Metastatic Lung Carcinoma in the Adrenal Gland (tissue), 1 donor: Measurements from ENCODE around the gene ACTL7B.

GRCh38 chr9:106862421-106862593 is 659 bp upstream of the ZNF462 start:
- PRO-cap = no peak

DNA sequence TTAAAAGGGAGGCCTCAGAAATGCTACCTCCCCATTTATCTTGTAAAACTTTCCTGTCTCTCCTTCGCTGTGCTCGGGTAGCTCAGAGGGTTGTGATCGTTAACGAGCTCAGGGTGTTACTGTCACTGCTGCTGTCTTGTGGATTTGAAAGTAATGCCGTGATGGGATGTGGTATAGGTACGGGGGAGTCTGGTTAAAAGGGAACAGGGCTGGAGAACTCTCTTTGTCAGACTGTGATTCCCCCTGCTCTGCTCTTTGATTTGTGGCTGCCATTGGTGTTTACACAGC is 26.2 kb downstream of the ZNF462 start:
- PRO-cap = no peak

DNA sequence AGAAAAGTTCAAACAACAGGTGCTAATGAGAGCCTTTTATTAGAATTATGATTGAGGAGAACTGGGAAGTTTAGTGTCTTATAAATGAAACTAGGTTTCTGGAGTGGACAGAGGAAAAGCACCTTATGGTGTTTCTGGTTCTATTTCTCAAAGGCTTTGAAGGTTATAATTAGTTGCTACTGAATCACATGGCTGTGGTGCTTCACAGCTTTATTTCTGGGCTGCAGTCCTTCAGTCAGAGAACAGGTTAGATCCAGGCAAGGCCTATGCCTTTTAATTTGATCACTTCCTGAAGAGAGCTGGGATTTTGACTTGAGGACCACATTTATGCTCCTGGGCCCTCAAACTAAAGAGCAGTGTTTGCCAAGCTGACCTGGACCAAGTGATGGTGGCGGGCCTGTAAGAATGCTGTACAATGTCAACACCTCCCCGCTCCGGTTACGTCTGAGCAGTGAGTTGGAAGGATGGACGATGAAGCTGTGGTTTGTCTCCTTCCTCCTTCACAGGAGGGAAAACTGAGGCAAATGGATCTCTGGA is 56.0 kb downstream of the ZNF462 start:
- PRO-cap = no peak

- PRO-cap = no peak
Measured at GRCh38 chr9:107175650-107176415, 107.2 kb upstream of the RAD23B start.

DNA sequence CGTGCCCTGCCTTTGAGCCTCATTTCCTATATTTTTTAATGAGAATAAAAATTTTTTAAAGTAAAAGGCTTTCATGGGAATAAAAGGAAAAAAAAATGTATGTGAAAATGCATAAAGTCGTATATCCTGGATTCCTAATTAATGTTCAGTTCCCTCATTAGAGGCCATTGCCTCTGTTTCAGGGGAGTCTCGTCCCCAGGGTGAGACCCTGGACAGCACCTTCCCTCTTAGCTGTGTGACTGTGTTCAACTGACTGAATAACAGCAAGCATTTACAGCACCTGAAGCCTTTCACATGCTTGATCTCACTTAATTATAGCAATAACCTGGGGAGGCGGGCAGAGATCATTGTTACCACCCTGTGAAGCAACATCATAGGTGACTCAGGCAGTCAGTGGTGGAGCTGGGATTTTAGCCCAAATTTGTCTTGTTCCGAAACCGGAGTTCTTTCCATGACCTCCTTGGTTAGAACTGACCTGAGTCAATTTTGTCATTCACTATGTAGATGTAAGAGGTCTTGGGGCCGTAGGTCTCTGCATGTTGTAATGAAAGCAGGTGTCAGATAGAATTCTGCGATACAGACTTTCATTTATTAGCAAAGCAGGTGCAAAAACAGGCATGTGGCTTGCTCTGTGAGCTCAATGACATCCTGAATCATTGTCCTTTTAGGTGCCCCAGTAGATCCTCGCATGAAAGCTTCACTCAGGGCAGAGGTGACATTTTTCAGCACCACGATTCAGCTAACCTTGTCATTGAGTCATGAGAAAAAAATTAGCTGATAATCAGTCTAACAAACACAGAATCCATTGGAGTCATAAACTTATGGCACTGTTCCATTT is 105.1 kb upstream of the RAD23B start:
- PRO-cap = no peak

DNA sequence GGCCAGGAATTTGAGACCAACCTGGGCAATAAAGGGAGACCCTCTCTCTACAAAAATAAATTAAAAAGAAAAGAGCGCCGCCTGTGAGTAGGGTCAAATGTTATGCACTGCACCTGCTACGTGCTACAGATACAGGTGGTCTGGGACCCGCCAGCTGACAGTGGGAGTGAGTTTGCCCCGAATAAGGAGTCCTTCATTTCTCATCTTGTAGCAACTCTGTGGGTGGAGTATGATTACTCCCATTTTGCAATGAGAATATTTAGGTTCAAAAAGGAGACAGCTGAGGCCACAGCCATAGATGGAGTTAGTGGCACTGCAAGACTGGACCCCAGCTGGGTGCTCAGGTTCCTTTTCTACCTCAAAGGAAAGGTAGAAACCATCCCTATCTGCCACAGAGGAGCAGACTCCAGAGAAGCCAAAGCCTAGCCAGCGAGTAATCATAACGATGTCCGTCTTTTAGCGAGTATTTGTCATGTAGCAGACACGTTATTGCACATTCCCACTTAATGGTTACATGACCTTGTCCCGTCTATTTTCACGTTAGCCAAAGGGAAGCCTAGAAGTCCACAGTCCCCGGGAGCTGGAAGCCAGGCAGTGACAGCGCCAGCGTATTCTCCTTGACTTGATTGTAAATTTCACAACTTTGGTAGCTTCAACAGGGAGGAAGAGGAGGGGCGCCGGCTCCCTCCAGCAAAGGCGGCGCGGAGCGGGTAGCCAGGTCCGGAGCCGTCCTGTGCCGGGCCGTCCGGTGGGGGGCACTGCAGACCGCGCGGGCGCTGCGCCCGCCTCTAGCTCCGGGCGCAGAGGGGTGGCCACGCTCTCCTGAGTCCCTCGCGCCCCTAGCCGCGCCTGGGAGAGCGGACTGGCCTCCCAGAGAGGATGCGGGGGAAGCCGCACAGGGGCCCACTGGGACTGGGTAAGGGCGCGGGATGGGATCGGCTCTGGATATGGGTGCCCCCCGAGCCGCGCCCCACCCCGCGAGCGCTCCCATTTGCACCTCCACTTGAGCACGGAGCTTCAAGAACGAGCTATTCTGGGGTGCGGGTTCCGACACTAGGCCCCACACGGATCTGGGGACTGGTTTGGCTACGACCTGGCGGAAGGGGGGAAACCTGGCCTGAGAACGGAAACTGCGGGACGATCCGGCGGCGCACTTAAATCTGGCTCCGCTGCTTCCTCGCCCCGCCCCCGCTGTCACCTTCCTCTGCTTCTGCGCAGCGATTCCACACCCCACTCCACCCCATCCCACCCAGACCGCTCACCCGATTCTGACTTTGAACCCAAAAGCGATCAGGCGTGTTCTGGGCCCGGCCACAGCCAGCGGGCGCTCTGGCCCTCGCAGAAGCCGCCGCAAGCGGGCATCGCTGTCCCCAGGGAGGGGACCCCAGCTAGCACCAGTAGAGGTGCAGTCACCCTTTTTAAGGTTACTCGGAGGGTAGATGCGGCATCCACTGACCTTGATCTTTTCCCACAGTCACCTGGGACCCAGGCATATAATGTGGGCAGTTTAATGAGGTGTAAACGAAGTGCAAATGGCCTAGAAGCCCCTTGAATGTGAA is 24.0 kb downstream of the KLF4 start:
- PRO-cap = unidirectional peak, minus-strand start at position 1,132 of the sequence

GRCh38 chr9:107480526-107480793 is 9.1 kb downstream of the KLF4 start:
- PRO-cap = no peak

- PRO-cap = no peak
Measured at GRCh38 chr9:107509097-107509826, 19.7 kb upstream of the KLF4 start.

GRCh38 chr9:107667378-107667822 is 177.8 kb upstream of the KLF4 start:
- PRO-cap = no peak

DNA sequence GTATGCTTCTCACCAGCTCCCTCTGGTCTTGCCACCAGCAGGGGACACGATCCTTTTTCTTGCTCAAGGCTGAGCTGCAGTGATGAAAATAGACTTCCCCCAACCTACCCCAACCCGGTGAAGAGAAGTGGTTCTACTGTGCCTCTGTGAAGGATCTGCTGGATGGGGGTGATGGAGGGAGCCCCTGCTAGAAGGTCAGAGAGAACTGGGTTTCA is 185.3 kb upstream of the KLF4 start:
- PRO-cap = no peak

- PRO-cap = no peak
Measured at GRCh38 chr9:107768108-107768837, 278.7 kb upstream of the KLF4 start.

- PRO-cap = no peak
Measured at GRCh38 chr9:107976857-107977277, 487.3 kb upstream of the KLF4 start.

- PRO-cap = no peak
Measured at GRCh38 chr9:108626582-108627309, 229.0 kb downstream of the ACTL7B start.

- PRO-cap = no peak
Measured at GRCh38 chr9:108780878-108781534, 74.8 kb downstream of the ACTL7B start.

DNA sequence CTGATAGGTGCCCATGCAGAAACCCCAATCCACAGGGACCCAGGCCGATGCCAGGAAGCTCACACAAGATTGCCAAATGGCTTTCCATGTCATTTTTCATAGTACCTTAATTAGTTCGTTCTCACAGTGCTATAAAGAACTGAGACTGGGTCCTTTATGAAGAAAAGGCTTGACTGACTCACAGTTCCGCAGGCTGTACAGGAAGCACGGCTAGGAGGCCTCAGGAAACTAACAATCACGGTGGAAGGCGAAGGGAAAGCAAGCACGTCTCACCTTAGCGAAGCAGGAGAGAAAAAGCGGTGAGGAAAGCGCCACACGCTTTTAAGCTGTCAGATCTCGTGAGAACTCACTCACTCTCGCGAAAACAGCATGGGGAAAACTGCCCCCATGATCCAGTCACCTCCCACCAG is 13.0 kb downstream of the ACTL7B start:
- PRO-cap = no peak

GRCh38 chr9:108855790-108856369 is at the start of gene ACTL7B:
Gene ACTL7B, minus strand, starts transcription at chr9:108855986.
- PRO-cap = no peak

- PRO-cap = no peak
Measured at GRCh38 chr9:108885546-108886394, 23.7 kb downstream of the ACTL7A start.

GRCh38 chr9:108932893-108933811 is 772 bp downstream of the ELP1 start:
- PRO-cap = no peak

GRCh38 chr9:109019321-109020418 is 6.4 kb upstream of the CTNNAL1 start:
- PRO-cap = no peak

DNA sequence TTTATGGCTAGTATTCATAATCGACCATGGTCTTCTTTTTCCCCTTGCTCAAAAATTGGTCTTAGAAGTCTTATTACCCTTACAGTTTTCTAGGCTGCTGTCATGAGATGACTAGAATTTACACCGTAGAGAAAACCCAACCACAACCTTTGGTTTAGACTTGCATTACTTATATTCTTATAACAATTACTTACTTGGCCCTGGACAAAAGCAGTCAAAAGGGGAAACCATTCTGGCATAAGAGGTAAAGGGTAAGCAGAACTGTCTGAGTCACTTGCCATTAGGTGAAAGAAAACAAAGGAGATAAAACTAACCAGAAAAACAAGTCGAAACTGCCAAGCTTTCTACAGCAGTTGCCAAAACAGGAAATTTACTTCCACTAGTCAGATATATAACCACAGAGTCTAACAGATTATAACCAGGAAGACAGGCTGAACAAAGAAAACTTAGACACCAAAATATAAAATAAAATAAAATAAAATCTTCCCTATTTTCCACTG is 17.9 kb downstream of the TMEM245 start:
- PRO-cap = no peak